Paraaortic lymph node (tissue), 1 donor: Measurements from ENCODE around the genes BAIAP2 and TEPSIN.

- PRO-cap = no peak
Measured at GRCh38 chr17:80832267-80832877, 159.3 kb upstream of the CHMP6 start.

GRCh38 chr17:80876846-80877629 lies 114.6 kb upstream of the CHMP6 start:
- PRO-cap = no peak

GRCh38 chr17:80942305-80943033 lies 49.2 kb upstream of the CHMP6 start:
- PRO-cap = unidirectional peak, minus-strand start at chr17:80942603

DNA sequence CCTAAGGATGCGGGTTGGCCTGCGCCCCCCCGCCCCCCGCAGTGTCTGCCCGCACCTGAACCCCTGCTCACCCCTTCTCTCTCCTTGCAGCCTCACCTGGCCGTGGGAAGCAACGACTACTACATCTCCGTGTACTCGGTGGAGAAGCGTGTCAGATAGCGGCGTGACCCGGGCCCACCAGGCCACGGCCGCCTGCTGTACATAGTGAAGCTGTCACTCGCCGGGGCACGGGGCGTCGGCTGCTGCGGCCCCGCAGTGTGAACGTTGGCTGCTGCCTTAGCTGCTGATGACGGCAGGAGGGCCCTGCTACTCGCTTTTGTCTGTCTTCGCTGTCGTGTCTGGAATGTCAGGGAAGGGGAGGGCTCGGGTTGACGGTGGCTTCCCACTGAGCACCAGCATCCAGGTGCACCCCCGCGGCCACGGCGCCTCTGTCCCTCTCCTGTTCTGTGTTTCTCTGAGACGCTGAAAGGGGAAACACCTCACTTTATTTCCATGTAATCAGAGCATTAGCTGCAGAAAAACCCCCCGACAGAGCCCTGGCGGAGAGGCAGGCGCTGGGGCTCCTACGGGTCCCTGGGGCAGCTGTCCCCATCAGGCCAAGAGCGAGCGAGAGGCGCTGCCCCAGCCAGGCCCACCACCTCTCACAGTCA lies 27.3 kb upstream of the CHMP6 start:
- PRO-cap = no peak

DNA sequence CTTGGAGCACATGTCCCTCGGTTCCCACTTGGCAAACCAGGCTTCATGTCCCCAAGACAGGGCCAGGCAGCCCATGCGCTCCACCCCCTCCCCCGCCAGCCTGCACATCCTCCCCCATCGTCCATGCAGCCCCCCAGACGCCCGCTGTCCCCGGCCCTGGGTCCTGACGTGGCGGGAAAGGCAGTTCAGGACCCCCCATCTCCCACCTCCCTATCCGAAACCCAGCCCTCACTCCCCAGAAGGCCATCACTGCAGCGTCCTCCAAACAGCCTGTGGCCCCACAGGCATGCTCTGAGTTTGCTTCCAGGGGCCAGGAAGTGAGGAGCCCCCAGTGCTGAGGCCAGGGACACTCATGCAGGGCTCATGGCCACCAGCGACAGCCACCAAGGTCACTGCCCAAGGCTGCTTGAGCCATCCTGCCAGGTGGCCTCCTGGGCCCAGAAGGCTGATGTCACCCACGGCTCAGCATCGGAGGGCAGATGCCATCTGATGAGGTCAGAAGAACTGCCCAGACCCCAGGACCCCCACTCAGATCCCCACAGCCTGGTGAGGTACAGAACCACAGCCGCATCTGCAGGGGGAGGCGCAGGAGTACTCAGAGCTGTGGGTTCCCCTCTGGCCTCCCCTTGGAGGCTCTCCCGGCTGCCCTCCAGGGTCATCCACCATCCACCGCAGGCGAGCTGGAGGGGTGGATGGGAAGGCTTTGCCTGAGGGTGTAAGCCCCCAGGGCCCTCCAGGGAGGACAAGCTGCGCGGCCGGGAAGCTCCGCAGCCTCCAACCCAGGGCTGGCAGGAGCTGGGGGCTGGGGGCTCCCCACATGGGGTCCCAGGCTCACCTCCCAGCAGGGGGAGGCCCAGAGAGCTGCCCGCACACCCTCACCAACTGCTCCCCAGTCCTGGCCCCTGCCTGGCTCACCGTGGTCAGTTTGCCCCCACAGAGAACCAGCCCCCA lies 20.2 kb upstream of the CHMP6 start:
- PRO-cap = no peak

GRCh38 chr17:80984688-80985259 lies 6.9 kb upstream of the CHMP6 start:
- PRO-cap = no peak

- PRO-cap = no peak
Measured at GRCh38 chr17:81003946-81004905, 12.6 kb downstream of the CHMP6 start.

DNA sequence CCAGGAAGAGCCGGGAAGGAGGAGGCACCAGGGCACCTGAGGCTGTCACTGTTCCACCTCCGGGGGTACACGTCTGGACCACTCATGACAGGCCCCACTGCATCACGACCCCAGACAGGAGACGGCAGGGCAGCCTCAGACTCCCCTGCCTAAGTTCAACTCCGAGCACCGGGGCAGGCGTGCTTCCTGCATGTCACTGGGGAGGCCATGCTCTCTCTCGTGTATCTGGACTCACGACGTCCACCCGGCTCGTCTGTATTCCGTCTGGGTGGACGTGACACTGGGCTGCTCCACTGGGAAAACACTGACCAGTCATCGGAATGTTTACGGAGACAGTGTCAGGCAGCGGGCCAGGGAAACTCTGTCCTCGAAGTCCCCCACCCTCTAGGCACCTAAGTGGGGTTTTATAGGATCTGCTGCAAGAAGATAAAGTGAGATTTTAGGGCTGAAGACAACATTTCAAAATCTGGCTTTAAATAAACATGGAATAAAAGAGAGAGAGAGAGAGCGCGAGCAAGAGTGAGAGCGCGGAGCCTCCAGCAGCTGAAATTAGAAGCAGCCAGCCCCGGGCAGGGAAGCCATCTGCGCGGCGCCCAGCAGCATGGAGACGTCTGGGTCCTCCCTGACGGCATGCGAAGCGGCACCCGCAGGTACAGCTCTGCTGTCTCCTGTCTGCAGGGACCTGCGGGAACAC lies 8.2 kb upstream of the BAIAP2 start:
- PRO-cap = no peak

DNA sequence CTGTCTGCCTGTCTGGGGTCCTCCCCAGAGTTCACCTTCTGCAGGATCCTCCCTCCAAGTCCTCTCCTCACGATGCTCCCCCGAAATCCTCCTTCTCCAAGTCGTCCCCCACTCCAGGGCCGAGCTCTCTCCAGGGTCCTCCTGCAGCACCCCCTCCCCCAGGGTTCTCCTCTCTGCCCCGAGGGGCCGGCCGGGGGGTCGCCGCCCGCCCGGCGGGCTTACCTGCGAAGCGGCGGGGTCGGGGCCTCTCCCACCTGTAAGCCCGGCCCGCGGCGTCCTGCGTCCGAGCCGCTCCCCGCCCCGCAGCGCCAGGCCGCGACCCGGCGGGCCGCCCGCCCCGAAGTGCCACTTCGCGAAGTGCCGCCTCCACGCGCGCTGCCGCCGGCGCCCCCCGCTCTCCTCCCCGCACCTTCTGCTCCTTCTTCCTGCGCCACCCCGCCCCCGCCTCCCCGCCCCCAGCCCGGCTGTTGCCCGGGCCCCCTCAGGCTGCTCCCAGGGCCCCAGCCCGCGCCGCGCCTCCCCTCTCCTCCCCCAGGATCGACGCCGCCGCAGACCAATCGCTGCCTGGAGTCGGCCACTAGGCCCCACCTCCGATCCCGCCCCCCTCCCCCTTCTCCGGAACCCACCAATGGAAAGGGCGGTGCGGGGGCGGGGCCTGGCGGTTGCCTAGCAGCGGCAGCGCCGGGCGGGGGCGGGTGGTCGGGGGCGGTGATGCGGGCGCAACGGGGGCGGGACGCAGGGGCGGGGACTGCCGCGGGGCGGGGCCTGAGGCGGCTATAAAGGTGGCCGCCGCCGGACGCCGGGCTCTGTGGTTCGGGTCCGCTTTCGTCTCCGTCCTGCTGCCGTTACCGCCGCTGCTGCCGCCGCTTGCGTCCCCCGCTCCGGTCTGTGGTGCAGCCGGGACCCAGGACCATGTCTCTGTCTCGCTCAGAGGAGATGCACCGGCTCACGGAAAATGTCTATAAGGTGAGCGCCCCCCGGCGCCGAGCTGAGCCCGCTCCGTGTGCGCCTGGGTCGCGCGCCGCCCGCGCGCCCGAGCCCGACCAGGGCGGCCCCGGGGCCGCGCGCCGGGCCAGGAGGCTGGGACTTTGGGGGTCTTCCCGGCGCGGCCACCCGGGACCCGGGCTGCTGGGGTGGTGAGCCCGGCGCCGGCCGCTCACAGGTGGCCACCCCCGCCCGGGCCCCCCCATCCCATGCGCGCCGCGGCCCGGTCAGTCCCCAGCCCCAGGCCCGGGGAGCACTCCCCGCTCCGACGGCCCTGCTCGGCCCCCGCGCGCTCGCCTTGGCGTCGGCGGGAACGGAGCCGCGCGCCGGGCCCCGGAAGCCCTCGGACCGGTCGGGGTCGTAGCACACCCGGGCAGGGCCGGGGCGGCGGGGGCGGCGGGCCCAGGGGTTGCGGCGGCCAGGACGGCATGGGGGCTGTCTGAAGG lies at the start of gene BAIAP2:
Gene BAIAP2 (plus strand): TSS at position 809 of the 1,430 bp plus-strand sequence.
- PRO-cap = unidirectional peak, minus-strand start at position 448 of the sequence; bidirectional peak, plus-strand start at position 809 of the sequence, minus-strand start at position 542 of the sequence

DNA sequence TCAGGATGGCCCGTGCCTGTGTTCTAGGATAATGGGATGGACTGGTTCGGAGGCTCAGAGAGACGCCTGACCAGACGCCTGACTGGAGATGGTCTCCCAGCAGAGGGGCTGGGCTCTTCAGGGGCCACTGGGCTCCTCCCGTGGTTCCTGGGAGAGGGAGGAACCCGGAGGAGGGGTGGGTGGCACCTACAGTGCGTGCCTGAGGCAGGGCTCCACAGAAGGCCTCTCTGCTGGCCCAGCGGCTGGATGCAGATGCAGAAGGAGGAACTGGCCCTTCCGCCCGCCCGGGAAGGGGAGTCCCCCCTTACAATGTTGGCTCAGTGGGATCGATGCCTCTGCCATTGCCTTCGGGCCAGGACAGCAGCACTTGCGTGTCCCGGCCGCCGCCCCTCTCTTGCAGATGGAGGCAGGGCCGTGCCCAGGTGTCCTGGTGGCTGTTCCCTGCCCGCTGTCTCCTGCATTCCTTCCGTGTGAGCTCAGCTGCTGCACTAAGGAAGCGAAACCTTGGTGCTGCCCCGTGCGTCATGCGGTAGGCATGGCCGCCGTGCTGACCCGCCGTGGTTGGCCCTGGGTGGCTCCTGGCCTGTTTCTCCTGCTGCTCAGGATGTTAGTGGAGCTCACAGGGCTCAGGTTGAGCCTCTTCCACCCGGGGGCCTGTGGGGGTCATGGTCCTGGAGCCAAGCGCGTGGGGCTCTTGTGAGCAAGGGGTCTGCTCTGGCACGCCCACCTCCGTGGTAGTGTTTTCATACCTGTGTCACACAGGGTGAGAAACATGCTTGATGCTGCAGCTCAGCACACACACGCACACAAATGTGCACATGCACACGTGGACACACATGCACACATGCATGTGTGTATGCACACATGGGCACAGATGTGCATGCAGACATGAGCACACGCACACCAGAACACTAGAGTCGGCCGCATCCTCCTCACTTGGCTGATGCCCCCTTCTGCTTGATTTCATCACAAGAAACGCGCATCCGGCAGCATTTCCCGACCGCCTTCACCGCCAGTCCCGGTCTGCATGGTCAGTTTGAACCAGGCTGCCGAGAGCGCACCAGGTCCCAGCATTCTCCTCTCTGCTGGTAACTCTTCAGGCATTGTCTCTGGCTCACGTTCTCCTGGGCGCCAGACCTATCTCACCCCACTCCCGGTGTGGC lies 15.3 kb downstream of the BAIAP2 start:
- PRO-cap = no peak

DNA sequence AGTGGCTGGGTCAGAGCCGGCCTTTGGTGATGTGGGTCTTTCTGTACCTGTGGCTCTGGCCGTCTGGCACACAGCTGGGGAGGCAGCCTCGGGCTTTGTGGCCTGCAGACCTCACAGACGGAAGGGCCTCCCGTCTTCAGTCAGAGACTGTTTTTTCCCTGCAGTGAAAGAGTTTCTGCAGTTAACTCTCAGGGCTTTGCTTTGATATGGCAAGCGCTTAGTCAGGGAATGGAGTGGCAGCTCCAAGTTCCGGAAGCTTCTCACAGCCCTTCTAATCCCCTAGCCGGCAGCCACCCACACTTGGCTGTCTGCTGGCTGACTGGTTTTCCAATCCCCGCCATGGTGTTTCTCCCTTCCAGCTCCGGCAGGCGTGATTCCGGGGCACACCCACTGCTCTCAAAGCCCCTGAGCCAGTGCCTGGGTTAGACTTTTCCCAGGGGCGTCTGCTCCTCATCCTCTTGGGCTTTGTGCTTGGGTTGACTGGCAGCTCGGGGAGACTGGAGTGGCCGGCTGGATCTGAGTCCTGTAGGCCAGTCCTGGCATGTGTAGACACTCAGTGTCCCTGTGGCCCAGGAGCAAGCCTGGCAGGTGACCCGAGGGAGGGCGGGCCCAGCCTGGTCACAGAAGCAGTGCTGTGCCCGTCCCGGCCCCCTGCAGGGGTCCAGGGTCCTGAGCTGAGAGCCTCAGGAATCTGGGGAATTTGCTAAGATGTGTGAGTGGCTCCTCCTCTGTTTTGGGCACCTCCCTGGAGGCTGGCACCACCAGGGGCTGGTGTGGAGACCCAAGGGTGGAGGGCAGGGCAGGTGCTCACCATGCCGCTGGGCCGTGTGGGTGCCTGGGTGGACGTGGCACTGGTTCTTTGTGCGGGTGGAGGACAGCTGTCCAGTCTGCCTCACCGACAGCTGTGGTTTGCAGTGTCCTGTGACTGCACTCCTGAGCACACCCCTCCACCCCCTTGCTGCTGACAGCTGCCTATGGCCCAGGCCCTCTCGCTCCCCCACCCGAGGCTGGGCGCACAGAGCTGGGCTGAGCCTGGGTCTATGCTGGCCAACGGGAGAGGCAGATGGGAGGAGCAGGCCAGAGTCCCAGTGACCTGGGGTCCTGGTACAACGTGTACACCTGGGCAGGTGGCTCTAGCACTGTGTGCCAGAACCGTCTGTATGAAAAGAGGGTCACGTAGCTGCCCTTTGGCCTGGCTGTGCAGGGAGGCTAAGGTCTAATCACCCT lies 30.1 kb downstream of the BAIAP2 start:
- PRO-cap = no peak

GRCh38 chr17:81085784-81086185 lies 50.8 kb downstream of the BAIAP2 start:
- PRO-cap = no peak

- PRO-cap = no peak
Measured at GRCh38 chr17:81097795-81098323, 62.9 kb downstream of the BAIAP2 start.

DNA sequence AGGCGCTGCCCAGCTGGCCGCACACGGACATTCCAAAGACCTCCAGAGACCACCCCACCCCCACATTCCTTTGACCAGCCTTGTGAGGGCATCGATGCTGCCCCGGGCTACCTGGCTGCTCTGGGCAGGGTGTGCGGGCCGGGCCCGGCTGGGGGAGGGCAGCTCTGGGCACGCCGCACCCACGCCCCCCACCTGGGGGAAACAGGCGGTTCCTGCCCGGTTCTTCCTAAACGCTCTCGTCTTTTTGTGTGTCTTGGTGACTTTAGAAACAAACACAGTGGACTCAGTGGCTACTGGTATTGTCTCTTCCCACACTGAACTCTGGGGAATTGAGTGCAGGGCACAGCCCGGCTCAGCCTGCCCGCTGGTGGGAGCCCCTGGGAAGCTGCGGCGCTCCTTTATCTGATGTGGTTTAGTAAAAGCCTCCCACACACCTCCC lies 55.5 kb upstream of the PVALEF start:
- PRO-cap = no peak

GRCh38 chr17:81120136-81120778 lies 45.0 kb upstream of the PVALEF start:
- PRO-cap = no peak

GRCh38 chr17:81238153-81239143 lies at the start of gene TEPSIN:
Gene TEPSIN, minus strand, starts transcription at chr17:81239055.
- PRO-cap = bidirectional peak, plus-strand start at chr17:81239327, minus-strand start at chr17:81239060

GRCh38 chr17:81240626-81241311 lies 1.7 kb downstream of the NDUFAF8 start:
- PRO-cap = no peak

GRCh38 chr17:81254638-81255755 lies 15.9 kb downstream of the NDUFAF8 start:
- PRO-cap = no peak

DNA sequence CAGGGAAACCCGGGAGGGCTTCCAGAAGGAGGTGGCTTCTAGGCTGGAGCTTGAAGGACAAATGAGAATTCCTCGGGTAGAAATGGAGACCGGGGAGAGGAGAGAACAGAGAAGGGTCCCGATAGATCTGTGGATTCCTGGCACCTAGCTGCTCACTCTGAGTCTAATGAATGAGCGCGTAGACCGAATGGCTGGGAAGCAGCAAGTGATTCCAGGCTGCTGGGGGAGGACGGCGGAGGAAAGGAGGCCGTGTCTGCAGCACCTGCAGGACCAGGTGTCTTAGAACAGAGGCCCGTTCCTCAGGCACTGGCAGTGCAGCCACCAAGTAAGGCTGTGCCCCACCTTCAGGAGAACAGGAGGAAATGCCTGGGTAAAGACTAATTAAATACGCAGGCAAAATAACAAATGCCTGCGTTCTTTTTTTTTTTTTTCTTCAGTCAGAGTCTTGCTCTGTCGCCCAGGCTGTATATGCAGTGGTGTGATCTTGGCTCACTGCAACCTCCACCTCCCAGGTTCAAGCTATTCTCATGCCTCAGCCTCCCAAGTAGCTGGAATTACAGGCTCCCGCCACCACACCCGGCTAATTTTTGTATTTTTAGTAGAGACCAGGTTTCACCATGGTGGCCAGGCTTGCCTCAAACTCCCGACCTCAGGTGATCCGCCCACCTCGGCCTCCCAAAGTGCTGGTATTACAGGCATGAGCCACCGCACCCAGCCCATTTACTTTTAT lies 967 bp upstream of the SLC38A10 start:
- PRO-cap = no peak

DNA sequence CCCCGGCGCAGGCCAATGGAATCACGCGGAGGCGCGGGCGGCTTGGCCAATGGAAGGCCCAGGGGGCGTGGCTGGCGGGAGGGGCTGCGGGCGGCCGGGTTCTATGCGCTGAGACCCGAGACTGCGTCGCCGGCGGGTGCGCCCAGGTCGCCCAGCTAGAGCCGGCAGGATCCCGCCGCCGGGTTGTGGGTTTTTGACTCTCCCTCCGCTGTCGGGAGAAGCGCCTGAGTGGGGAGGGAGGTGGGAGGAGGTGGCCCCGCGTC lies 49.0 kb upstream of the BAHCC1 start:
- PRO-cap = bidirectional peak, plus-strand start at position 111 of the sequence, minus-strand start outside the sequence